ENCODE results near the genes COPRS and CDK5R1.

- PRO-cap = no peak
These were observed 37.2 kb downstream of the SSH2 start for GRCh38 chr17:29892569-29893504.

- PRO-cap = no peak
These were observed 16.1 kb downstream of the NSRP1 start for GRCh38 chr17:30132663-30133240.

DNA sequence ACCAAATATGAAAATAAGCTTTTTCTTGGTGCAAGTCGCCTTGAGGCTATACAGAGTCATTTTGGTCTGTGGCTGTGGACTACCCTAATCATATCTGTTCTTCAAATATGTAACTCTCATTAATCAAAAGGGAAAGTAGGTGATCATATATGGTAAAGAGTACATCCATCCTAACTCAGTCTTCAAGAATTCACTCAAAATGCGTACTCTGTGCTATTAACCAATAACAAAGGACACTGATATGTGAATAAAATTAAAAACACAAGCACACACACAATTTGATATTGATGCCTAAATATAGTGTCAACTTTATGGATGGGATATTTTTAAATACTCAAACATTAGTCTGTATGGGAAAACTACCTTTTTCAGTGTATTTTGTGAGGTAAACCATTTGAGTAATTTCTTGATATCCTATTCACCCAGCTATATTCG is 2.7 kb downstream of the CPD start:
- PRO-cap = no peak

GRCh38 chr17:30384825-30385386 is 6.2 kb downstream of the CPD start:
- PRO-cap = no peak

DNA sequence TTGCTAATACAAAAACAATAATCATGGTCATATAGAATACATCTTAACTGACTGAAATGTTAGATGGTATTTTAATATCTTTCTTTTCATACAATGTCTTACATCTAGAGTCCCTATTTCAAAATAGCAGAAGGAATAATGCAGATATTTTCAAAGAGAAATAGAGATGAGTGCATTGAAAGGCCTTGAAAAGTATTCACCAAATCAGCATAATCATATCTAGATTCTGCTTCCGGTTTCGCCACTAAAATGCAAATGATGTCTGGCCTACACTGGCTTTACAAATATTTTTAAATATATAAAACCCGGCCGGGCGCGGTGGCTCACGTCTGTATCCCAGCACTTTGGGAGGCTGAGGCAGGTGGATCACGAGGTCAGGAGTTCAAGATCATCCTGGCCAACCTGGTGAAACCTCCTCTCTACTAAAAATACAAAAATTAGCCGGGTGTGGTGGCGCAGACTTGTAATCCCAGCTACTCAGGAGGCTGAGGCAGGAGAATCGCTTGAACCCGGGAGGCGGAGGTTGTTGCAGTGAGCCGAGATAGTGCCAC is 1.6 kb downstream of the CRLF3 start:
- PRO-cap = no peak

DNA sequence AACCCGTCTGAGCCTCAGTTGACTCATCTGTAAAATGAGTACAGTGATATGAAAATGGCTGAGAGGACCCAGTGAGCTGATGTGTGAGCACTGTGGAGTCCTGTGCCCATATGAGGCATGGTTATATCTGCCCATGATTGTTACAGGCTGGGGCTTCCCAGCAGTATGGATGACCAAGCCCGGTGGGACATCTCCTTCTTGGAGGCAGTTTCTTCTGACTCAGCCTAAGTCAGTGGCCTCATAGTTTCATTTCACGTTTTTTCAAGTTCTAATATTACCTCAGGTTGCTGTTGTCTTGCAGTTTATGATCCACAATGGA is 4.7 kb downstream of the ADAP2 start:
- PRO-cap = no peak

GRCh38 chr17:31095743-31096442 is 1.1 kb downstream of the NF1 start:
- PRO-cap = no peak

DNA sequence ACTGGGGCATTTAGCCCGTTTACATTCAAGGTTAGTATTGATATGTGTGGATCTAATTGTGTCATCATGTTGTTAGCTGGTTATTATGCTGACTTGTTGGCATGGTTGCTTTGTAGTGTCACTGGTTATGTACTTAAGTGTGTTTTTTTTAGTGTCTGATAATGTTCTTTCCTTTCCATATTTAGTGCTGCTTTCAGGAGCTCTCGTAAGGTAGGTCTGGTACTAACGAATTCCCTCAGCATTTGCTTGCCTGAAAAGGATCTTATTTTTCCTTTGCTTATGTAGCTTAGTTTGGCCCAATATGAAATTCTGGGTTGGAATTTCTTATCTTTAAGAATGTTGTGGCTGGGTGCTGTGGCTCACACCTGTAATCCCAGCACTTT is 33.5 kb downstream of the NF1 start:
- PRO-cap = no peak

DNA sequence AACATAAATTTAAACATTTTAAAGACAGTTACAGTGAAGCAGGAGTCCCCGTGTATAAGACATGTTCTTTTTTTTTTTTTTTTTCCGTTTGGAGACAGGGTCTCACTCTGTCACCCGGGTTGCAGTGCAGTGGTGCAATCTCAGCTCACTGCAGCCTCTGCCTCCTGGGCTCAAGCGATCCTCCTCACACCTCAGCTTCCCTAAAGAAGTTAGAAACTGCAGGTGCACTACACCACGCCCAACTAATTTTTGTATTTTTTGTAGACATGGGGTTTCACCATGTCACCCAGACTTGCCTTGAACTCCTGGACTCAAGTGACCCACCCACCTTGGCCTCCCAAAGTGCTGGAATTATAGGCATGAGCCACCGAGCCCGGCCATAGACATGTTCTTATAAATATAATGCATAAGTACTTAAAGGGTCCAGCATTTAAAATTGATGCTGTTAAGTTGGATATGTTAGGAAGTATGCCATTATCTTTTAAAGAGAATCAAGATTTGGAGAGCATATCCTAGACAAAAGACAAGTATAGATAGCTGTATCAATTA is 2.9 kb downstream of the EVI2B start:
- PRO-cap = no peak

- PRO-cap = no peak
These were observed 2.3 kb downstream of the EVI2A start for GRCh38 chr17:31319029-31319695.

GRCh38 chr17:31525348-31525956 is 134.0 kb downstream of the RAB11FIP4 start:
- PRO-cap = no peak

DNA sequence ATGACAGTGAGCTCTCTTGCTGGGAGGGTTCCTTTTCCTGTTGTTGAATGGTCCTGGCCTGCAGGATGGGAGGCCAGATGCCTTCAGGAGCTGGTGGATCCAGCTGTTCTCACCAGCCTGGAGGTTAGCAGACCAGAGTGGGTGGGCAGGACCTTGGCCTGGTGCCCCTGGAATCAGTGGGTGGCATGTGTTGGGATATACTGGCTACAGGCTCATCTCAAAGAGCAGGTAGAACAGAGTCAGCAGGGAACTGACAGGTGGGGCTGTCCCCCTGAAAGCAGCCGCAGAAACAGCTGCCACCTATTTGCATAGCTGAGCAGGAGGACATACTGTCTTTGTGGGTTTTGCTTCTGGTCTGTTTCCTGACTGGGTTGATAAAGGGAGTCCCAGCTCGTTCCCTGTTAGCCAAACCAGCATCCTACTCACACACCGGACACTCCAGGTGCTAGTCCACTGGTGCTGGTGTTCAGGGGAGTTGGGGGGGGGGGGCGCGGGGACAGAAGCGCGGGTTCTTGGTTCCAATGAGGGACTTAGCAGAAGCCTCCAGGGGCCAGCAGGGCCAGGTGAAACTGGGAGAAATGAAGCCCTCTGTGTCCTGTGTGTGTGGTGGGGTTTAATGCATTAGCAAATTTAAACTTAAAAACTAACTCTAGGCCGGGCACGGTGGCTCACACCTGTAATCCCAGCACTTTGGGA is 144.2 kb downstream of the RAB11FIP4 start:
- PRO-cap = no peak

DNA sequence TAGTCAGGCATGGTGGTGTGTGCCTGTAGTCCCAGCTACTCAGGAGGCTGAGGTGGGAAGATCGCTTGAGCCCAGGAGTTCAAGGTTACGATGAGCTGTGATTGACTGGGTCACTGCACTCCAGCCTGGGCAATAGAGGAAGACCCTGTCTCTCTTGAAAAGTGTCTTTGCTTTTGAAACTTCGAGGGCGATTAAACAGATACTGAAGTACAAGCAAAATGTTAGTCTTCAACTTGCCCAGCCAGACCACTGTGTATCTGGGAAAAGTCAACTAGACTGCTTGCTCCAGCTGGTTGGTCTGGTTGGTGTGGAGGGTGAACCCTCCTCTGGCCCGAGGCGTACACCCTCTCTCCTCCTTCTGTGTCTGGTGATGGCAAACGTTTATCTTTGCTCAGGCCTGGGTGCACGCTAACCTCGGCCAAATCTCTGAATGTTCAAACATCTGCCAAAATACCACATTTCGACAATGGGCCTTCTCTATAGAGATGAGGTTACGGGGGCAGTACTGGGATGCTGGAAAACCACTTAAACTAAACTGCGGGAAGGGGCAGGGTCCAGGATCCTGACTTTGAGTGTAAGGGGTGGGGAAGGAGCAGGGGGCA is 175.1 kb downstream of the RAB11FIP4 start:
- PRO-cap = no peak

GRCh38 chr17:31631572-31632209 is 227.4 kb downstream of the COPRS start:
- PRO-cap = no peak

GRCh38 chr17:31859093-31859768 is at the start of gene COPRS:
TSS of gene COPRS (minus strand) at chr17:31859244.
- PRO-cap = unidirectional peak, minus-strand start at chr17:31859244; unidirectional peak, minus-strand start at chr17:31859288

GRCh38 chr17:32486362-32487191 is at the start of gene CDK5R1:
TSS of gene CDK5R1 (plus strand) at chr17:32486993.
- PRO-cap = no peak

DNA sequence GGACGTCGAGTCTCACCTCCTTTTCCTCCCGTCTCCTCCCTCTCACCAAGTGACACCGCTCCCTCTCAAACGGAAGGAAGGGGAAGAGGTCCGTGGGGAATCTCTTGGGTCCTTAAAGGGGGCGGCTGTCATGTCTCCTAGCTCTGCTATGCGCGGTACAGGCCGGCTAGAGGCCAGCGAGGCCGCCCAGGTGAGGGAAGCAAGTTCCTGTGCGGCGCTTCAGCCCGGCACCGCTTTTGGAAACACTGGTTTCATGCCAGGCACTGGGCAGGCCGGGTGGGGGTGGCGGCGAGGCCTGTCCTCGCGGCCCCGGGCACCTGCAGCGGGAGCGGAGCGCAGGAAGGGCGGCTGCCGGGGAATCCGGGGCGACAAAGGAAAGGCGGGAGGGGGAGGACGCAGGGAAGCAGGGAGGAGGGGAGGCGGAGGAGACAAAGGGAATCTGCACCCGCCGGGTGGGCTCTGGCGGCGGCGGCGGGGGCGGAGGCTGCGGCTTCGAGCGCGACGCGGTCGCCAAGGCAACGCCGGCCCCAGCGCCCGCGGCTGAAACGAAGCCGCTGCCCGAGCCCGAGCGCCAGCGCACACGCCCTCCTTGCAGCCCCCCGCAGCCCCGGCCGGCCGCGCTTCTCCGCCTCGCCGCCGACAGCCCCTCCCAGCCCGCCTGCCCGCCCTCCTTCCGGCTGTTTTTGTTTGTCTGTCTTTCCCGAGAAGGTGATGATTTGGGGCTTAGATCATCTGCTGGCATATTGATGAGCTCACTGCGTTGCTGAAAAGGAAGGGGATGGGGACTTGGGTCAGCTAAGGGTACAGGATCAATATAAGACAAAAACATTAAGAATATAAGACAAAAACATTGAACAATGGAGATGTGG is 32.5 kb downstream of the CDK5R1 start:
- PRO-cap = no peak

DNA sequence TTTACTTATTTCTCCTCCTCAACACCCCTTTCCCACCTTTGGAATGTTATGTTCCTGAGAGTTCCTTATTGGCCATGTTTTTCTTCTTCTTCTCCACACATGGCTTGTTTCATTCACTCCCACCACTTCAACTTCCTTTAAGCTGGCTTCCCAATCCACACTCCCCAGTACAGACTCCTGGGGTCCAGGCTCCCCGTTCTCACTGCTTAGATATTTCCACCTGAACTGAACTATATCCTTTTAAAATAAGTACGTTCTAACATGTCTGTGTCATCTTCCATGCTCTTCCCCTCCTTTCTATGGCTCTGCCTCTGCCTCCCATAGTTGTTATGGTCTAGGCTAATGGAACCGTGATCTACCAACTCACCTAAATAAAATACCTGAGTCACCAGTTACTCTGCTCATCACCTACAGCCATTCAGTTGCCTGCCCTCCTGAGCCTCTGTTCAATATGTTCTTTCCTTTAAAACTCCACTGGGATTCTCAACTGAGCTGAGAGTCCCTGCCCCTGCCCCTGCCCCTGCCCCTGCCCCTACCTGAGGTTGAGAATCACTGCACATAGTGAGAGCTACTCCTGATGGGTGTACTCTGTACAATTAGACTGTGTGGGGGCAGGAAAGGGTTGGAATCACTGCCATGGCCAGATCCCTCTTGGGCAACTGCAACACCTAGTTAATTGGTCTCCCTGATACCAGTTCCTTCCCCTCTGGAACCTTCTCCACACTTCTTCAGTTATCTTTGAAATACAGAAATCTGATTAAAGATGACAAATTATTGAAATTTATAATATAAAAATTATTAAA is 67.1 kb downstream of the CDK5R1 start:
- PRO-cap = no peak

GRCh38 chr17:32555527-32556632 is 69.1 kb downstream of the CDK5R1 start:
- PRO-cap = no peak

- PRO-cap = no peak
These were observed 192.8 kb downstream of the MYO1D start for GRCh38 chr17:32684188-32684441.